Mesangial cell (primary cell): ENCODE measurements around a stretch of chr4.

GRCh38 chr4:56934534-56935493, 27.1 kb downstream of the REST start:
- RAMPAGE, long total RNA, result no peak

GRCh38 chr4:56976331-56976654, 1.1 kb downstream of the NOA1 start:
- RAMPAGE, long total RNA, result no peak

GRCh38 chr4:57049493-57050095, 60.6 kb downstream of the IGFBP7 start:
- RAMPAGE, long total RNA, result no peak

- RAMPAGE, long total RNA, result no peak
Observed at GRCh38 chr4:57050907-57051493, 59.2 kb downstream of the IGFBP7 start.

DNA sequence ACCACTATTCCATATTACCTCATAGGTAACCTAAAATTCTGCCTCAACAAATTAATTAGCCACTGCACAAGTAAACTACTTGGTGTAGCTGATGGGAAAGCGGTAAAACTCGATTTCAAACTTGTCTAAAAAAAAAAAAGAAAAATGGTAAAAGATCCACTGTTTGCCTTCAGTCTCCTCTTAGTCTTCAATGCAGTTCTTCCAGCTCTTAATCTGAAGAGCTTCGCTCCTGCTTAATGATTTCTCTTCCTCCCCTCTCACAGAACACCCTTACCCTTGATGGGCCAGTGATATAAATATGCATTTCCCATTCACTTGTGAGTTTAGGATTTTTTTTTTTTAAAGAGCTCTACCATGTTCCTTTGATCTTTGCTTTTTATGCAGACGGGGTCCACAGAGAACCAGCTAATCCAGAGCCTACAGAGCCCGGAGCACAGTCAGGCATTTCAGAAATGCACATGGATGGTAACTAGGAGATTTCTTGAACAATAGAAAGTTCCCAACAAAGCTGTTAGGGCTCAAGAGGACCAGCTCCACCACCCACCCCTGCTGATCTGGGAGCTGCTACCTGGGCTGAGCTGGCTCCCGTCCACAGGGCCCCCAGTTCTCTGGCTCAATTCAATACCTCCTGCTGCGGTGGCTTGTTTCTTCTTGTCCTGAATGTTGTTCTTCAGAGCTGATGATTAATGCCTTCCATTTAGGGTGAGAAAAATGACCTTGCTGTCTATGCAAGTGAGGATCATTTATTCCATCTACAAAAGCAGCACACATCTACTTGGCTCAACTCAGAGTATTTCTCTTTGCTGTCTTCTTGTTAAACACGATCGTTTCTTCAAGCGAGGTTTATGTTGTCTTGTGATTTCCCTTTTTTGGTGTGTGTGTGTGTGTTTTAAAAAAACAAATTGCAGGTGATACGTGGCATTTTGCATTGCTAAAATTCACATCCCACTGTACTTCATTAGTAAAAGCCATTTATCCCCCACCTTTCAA, 31.5 kb downstream of the IGFBP7 start:
- RAMPAGE, long total RNA, result no peak

DNA sequence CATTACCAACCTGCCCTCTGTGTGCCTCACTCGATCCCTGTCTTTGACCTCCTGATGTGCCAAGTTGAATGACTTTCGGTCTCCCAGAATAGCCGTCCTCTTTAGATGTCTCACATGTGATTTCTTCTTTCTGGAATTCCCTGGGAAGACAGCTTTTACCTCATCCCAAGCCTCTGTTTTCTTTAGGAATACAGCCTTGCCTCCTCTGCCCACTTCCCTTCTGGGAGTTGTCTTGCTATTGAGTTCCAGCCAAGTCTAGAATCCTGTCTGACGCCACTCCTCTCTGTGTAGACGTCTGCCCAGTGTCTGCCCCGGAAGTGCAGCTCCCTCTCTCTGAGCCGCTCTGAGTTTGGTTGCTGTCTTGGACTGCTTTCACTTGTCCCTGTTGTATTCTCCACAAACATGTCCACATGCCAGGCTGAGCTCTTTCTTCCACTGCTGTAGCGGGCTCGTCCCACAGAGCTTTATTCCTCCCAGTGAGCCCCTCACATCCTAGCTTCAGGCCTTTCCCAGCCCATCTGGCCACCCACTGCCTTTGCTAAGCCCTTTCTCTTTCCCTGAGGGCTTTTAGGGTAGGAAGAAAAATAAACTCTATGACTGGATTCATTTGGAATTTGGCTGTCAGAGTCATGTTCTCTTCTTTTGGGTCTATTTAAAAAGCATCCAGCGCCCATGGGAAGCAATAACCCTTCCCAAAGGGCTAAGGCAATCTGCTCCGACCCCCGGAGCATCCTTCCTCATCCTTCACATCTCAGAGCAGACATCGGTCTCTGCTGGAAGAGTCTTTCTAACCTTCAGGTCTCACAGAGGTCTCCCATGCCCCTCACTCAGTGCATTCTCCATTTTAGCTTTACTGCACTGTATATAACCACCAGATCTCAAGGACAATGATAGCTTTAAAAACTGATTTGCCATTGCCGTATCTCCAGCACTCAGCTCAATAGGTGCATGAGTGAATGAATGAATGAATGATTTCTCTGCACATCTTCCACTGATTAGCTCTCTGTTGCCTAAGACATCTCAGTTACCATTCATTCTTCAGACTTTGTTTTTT, 9.1 kb upstream of the IGFBP7 start:
- RAMPAGE, long total RNA, result no peak

DNA sequence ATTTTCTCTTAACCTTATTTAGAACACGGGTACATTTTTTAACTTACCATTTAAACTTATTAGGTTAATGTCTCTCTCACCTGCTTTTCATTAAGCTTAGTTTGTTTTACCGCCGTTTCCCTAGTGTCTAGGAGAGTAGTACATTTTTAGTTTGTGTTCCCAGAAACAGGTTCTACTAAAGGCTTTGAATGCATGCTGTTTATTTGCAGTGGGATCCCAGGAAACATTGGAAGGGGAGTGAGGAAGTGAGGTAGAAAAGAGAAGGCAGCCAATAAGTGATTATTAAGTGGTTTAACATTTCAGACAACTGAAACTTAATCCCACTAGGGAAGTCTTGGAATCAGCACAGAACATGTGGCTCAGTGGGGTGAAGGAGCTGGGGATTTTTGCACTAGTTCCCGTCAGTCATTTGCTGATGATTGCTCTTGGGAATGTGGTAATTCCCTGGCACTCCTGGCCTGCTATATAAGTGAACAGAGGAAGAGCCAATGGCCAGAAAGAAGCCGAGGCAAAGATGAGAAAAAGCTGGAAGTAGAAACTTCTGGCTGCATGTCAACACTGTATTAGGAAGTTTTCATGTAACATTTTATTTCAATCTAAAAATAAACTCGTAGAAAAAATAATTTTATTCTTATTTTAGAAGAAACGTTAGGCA, 1053.0 kb upstream of the IGFBP7 start:
- RAMPAGE, long total RNA, result no peak

DNA sequence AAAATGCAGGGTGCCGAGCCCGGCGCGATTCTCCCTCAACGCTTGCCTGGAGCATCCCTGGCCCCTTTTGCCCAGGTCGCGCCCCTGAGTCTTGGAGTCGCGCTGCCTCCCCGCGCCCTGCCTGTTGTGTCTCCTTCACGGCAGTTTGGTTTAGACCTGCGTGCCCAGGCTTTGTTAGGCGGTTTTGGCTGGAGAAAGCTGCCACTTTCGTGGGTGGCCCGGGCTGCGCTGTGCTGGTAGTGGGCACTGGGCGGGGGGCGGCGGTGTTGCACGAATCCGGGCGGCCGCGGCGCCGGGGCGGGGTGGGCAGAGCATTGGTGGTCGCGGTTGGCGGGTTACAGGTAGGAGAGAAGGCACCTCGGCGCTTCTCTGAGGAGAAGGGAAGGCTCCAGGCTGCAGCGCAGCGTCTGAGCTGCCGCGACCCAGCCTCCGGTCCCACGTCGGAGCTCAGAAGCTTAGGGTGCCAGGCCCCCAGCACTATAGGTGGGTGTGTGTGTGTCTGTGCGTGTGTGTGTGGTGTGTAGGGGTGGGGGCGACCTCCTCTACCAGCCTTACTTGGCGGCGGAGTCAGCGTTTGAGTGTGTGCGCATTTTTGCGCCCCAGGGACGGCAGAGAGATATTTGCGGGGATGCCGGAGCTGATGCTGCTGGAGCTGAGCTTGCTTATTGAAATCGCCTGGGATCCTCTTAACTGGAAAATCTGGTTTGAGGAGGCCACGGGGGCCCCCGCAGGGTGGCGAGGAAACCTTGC, 2.3 kb downstream of the ADGRL3 start:
- RAMPAGE, long total RNA, result no peak

GRCh38 chr4:61740814-61741401, 540.8 kb downstream of the ADGRL3 start:
- RAMPAGE, long total RNA, result no peak

DNA sequence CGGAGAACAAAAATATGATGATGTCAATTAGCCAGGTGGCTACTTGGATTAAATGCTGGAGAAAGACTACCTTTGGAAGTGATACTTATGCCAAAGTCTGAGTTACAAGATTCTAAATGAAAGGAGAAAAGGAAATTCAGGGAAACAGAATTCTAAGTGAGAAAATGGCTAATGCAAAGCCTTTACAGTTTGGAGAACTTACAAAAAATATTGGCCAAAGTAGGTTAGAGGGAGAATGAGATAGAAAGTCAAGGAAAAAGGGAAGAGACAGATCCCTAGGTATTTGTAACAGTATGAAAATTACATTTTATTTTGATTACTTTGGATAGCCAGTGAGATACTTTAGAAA, 840.6 kb downstream of the ADGRL3 start:
- RAMPAGE, long total RNA, result no peak

DNA sequence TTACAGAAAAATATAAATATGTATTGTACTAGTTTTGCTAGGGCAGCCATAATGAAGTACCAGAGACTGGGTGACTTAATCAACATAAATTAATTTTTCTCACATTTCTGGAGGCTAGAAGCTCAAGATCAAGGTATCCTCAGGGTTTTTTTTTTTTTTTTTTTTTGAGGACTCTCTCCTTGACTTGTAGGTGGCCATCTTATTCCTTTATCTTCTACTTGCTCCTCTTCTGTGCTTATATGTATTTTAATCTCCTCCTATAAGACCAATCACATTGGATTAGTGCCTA, 1095.2 kb downstream of the ADGRL3 start:
- RAMPAGE, long total RNA, result no peak

DNA sequence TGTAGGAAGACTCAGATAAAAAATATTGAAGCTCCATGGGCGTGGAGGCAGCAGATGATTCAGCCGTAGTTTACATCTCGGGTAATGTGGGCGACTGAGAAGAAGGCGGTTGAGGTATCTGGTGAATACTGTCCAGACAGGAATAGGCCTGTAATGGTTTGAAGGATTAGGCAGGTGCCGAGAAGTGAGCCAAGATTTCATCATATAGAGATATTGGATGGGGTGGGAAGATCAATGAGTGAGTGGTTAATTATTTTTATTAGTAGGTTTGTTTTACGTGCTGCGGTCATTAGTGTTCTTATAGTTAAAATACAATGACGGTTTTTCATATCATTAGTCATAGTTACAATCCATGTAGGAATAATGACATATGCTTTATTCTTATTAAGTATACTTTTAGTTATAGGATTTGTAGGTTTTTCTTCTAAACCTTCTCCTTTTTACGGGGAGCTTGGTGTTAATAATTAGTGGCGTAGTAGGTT, 199.3 kb upstream of the TECRL start:
- RAMPAGE, long total RNA, result no peak

DNA sequence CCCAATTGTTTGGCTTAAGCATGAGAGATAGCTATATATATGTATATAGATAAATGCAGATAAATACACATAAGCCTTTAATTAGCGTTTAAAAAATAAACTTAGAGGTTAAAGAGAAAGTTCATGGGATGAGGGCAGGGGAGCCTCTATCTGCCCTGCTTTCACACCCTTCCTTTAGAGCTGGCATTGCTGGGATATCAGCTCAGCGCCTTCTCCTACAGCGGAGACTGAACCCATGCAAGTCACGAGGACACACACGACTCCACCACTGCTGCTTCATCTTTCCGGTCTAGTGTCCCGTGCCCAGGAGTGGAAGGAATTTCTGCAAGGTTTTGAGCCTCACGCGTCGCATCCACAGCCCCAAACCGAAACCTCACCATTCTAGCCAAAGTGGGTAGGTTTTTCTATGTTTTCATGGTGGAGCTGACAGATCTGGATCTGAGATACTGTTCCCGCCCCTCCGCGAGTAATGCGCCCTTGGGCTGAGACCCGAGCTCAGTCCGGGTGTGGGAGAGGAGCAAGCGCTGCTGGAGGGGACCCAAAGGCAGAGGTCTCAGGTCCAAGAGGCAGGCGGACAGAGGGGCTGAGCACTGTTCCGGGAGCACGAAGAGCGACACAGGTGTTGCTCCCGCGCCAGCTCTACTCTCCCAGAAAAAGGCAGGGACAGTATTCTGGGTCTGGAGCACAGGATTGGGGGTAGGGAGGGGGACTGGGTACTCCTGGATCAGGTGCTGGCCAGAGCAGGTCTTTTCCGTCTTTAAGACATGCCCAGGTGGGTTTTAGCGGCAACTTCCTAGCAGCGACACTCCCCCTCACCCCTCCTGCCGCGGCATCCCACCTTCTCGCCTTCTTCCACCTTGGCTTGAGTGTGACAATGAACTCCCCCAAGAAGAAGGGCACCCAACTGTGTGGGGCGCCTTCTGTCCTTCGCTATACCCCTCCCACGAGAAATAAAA, 2.0 kb downstream of the EPHA5 start:
- RAMPAGE, long total RNA, result no peak

- RAMPAGE, long total RNA, result no peak
Observed at GRCh38 chr4:67509231-67510481, 35.6 kb downstream of the CENPC start.

DNA sequence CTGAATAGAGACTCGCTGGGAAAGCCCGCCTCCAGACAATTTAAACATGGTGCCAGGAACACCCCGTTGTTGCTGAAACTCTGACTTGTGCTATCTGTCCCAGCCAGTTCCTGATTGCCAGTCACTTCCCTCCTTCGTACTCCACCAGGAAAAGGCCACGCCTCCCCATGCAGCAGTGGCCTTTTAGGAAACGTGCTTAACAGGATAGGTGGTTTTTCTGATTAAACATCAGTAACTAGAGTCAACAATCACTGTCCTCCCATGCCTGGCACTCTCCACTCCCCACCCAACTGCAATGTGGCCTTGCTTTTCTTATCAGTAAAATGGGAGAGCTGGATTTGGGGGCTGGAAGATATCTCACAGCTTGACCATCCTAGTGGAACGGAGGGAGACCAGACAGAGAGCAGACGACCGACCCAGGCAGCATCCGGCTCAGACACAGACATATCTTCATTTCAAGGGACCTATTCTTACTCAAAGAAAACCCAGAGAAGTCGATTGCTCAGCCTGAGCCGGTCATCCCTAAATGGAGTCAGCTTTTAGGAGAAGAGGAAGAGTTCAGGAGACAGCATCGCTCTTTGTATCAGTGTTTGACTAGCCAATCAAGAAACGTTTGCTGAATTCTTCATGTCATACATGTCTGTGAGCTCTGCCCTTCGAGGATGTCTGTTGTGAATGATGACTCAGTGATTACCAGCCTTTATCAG, 12.7 kb upstream of the UBA6 start:
- RAMPAGE, long total RNA, result no peak

GRCh38 chr4:68880914-68881190, 65.1 kb downstream of the UGT2B10 start:
- RAMPAGE, long total RNA, result no peak

- RAMPAGE, long total RNA, result no peak
Observed at GRCh38 chr4:69116515-69117003, 20.3 kb downstream of the UGT2B7 start.

- RAMPAGE, long total RNA, result no peak
Observed at GRCh38 chr4:69166325-69166704, 48.2 kb downstream of the UGT2B11 start.

DNA sequence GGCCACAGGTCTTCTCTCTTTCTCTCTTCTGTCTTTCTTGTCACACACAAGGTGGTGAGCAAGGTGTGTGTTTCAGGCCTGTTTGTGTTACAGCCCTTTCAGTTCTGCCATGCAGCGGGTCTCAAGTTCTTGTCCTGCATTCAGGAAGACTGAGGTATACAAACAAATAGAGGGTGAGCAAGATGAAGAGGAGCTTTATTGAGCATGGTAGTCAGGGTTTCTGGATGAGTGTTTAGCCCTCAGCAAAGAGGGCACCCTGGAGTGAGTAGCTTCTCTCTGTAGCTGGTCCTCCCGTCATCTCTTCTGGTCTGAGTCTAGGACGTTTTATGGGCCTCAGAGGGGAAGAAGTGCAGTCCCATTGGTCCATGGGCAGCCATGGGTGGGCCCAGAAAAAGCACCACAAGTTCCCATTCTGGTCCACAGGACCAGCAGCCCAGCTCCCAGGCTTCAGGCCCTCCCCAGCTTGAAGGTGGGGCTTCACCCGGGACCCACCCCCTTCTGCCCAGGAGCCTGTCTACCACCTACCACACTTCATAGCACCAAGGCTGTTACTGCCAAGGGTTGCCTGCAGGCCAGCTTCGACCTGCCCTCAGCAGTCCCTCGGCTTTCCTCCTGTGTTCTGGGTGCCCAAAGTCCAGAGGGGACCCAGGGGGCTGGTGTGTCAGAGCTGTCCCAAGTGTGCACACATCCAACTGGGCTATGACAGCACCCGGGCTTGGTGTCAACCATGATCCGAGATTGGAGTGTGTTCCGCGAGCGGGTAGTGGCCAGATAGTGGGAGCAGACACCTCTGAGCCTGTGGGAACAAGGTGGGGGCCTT, 17.1 kb downstream of the SULT1B1 start:
- RAMPAGE, long total RNA, result no peak

DNA sequence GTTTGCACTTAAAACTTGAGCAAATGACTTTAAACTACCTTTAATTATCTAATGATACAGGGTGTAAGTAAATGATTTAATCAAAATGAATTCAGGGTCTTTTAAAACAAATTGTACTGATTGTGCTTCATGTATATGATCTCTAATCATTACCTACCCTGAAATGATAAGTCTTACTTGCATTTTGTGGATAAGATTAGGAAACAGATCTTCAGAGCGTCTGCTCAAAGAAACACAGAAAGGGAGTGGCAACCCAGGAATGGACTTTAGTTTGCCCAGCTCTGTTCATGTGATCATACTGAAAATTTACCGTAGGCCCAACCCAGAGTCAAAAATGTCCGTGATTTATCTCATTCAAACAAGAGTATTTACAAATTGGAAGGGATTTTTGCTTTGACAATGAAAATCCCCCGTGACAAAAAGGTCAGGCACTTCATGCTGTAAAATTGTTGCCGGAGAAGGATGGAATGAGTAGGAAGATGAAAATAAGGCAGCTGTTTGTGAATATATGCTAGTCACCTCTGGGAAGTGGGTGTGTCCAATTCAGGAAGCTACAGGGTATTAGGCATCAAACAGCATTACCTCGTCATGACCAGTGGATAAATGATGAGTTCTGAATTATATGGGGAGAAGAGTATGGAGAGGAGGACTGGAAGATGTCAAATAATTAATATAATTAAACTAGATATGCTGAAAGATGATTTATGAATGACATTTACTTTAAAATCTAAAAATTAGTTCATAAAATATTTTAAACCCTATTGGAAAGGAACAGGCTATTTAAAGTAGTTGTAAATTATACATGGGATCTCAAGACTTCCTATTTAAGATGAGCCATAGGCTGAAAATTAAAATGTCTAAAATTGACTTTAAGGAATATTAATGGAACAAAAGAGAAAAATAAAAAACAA, 1.2 kb downstream of the SULT1B1 start:
- RAMPAGE, long total RNA, result no peak